IMR-90 (cell line): Measurements from ENCODE around the genes KLHL20 and CACYBP.

DNA sequence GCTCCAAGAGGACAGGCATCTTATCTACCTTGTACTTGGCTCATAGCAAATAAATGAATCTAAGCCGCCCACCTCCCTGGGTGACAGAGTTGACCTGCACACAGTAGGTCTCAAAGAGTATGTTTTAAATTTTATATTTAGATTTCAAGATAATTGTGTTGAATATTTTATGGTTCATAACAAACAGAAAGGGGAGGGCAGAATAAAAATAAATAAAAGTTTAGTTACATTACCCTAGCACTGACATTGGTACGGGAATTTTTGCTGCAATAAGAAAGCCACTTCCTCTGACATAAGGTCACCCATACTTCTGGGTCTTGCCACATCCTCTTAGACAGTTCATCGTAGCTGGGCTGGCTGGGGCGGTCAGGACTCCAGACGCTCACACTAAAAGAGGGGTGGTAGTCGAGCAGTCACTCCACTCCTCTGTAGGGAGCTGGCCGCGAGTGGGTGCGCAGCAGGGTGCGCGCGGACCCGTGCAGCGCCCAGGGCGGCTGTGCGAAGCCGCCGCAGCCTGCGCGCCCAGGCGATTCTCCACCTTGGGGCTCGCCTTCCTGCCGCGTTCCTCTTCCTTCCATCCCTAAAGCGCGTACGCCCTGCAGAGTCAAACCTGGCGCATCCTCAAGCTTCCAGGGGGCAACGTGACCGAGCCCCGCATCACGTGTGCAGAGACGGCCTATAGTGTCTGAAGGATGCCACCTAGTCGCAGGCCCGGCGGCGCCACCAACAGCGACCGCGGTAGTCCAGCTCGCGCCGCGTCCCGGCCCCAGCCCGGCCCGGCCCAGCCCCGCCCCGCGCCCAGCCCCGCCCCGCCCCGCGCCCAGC is 524 bp upstream of the PRDX6 start:
- RRBS = 1% methylated on average over 17 of the region's 54 CpGs
CAGE:
- cytosol, long polyA plus RNA = no peak
- long polyA plus RNA = no peak
- nucleus, long polyA plus RNA = no peak

- RRBS = no CpG with 5 or more reads among the region's 7 CpGs
CAGE:
- cytosol, long polyA plus RNA = no peak
- long polyA plus RNA = no peak
- nucleus, long polyA plus RNA = no peak
Measured at GRCh38 chr1:173637465-173638155, 2.5 kb downstream of the TEX50 start.

GRCh38 chr1:173714693-173715842 is at the start of gene KLHL20:
TSS of gene KLHL20 (plus strand) at chr1:173714981.
- RRBS = 2% methylated on average over 12 of the region's 53 CpGs
CAGE:
- cytosol, long polyA plus RNA = no peak
- long polyA plus RNA = no peak
- nucleus, long polyA plus RNA = no peak

- RRBS = 1% methylated on average over 3 of the region's 9 CpGs
CAGE:
- cytosol, long polyA plus RNA = no peak
- long polyA plus RNA = no peak
- nucleus, long polyA plus RNA = no peak
Measured at GRCh38 chr1:173823790-173824062, 747 bp upstream of the DARS2 start.

DNA sequence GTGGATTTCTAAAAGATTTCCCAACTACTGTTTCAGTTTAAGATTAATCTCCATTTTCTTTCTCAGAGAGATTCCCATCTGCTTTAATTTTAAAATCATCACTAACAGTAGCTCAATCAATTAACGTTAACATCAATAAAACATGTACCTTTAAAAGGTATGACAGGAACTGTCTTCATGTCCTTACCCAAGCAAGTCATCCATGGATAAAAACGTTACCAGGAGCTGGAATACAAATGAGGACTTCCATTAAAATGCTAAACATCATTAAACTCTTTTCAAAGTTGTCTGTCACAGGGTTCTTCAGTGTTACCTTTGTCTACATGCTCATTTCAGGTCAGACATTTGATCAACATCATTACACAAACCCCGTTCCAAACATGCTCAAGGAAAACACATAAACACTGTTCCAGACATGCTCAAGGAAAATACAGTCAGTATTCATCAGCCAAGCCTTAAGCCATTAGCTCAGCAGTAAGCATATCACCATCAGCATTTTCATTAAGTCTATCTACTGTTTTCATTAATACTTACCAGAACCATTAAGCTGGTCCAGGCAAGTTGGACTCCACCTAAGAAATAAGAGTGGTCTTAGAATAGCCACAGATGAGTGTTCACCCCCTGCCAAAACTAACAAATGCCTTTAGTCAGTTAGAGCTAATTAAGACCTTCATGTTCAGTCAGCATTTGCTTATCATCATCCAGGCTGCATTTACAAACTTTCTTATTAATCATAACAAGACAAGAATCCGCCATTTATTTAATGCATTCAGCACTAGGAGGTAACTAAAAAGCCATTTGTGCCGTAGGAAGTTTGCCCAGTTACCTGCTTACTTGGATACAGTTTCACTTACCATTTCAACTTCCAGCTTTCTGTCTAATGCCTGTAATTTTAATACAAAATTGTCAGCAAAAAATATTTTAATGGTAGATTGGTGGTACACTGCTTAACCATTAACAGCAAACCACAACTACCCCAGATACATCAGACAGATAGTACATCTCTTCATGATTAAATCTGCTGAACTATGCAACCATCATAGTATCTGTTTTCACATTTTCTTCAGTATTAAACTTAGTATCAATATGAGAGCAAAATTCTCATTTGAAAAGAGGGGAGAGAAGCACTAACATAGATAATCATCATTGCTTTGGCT is 2.5 kb upstream of the ZBTB37 start:
- RRBS = no CpG with 5 or more reads among the region's 5 CpGs
CAGE:
- cytosol, long polyA plus RNA = no peak
- long polyA plus RNA = no peak
- nucleus, long polyA plus RNA = no peak

- RRBS = 94% methylated on average over 2 of the region's 7 CpGs
CAGE:
- cytosol, long polyA plus RNA = no peak
- long polyA plus RNA = no peak
- nucleus, long polyA plus RNA = no peak
Measured at GRCh38 chr1:173960876-173961294, 43.8 kb upstream of the SERPINC1 start.

DNA sequence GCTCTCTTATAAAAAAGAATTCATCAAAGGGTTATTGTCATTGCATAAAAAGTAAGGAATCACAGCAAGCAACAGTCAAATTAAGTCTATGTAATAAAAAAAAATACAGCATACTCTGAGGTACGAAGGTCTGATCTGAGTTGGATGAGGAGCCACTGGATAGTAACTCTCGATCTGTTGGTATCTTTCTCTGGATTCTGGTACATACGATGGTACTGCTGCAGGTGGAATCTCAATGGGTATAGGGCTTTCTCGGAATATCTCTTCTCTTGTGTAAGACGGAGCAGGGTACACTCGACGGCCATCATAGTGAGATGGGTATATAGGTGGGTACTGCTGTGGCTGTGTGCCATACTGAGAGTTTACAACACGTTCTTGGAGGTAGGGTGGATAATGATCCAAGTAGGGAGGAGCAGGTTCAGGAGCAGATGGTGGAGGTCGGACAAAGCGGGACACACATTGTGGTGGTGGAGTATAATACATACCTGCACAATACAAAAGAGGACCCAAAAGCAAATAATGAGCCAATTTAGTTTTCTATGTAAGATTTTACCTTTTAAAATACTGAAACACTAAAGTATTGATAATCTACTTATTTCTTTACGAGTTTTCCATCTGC is 44.6 kb upstream of the SERPINC1 start:
- RRBS = no CpG with 5 or more reads among the region's 11 CpGs
CAGE:
- cytosol, long polyA plus RNA = no peak
- long polyA plus RNA = no peak
- nucleus, long polyA plus RNA = no peak

DNA sequence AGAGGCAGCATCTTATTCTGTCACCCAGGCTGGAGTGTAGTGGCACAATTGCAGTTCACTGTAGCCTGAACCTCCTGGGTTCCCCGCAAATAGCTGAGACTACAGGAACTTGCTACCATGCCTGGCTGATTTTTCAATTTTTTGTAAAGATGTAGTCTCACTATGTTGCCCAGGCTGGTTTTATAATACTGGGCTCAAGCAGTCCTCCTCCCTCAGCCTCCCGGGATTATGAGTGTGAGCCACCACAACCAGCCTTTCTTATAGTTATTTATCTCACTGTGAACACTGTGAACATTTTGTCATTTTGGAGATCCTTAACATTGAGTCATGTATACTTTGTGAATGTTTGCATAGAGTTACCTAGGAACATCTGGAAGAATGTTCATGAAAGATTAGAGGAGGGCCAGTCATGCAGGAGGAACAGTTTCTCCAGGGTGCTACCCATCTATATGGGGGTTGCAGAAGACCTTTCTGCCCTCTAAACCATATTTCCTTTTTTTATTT is 127.1 kb upstream of the CACYBP start:
- RRBS = no CpG with 5 or more reads among the region's 2 CpGs
CAGE:
- cytosol, long polyA plus RNA = no peak
- long polyA plus RNA = no peak
- nucleus, long polyA plus RNA = no peak

- RRBS = no CpG with 5 or more reads among the region's 7 CpGs
CAGE:
- cytosol, long polyA plus RNA = no peak
- long polyA plus RNA = no peak
- nucleus, long polyA plus RNA = no peak
Measured at GRCh38 chr1:174938414-174939192, 61.1 kb upstream of the CACYBP start.

GRCh38 chr1:174999500-175000468 is at the start of gene CACYBP:
TSS of gene CACYBP (plus strand) at chr1:174999947.
- RRBS = 1% methylated on average over 9 of the region's 103 CpGs
CAGE:
- cytosol, long polyA plus RNA = start-site peak on the plus strand at chr1:174999931-175000120, 1,307 and 1,448 reads in 2 replicates
- long polyA plus RNA = start-site peak on the plus strand at chr1:174999935-175000119, 1,190 and 1,307 reads in 2 replicates
- nucleus, long polyA plus RNA = no peak

DNA sequence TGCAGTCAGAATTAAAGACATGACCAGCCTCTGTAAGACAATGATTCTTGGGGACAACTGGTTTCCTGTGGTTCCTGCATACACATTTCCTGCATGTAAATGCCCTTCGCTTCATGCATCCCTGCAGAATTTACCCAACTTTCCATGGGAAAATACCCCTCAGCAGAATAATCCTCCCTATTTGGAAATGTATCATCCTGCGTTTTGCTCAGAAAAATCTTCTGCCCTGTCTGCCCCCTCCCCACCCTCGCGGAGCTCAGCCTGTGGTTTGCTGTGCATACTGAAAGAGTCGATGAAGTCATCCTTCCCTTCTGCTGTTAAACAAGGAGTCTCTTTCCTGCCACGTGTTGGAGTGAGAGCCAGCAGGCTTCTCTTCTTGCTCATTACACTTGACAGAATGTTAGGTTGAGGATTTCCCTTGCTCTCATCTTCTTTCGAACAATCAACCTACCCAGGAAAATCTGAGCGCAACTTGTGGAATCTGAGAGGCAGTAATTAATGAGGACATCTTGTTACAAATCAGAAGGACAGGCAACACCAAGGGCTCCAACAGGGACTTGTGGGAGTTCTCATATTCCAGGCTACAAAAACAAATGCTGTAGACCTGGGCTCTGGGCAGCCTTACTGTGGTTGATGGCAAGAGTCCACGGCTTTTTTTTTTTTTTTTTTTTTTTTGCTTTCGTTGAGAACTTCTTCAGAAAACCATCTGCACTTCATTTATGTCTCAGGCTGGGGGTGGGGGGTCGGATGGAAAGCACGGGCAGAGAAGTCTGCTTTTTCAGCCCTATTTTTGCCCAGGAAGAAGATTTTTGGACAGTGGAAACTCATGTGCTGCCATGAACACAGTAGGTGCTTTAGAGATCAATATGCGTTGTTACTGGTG is 4.9 kb downstream of the TNN start:
- RRBS = no CpG with 5 or more reads among the region's 13 CpGs
CAGE:
- cytosol, long polyA plus RNA = no peak
- long polyA plus RNA = no peak
- nucleus, long polyA plus RNA = no peak

GRCh38 chr1:175221790-175222224 is 29.2 kb upstream of the KIAA0040 start:
- RRBS = no CpG with 5 or more reads among the region's 6 CpGs
CAGE:
- cytosol, long polyA plus RNA = no peak
- long polyA plus RNA = no peak
- nucleus, long polyA plus RNA = no peak

DNA sequence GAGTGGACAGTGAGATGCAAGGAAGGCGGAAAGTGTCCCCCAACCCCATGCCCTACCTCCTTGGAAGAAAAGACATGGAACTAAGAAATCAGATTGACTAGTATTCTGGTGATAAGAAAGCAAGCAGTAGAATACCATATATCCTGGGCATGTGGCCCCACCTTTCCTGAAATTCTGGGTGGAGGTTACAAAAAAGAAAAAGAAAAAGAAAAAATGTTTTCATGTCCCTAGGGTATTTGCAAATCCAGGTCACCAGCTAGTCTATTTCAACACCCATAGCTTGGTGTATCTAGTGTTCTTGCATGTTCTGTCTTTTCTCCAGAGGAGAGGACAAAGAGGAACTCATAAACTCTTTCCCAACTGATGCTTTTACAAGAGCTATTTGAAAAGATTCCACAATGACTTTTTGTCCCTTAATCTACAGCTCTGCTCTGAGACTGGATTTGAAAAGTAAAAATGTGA is 126.4 kb upstream of the KIAA0040 start:
- RRBS = no CpG with 5 or more reads among the region's 1 CpG
CAGE:
- cytosol, long polyA plus RNA = no peak
- long polyA plus RNA = no peak
- nucleus, long polyA plus RNA = no peak

GRCh38 chr1:175969464-175969999 is 226.1 kb upstream of the TNR start:
- RRBS = no CpG with 5 or more reads among the region's 2 CpGs
CAGE:
- cytosol, long polyA plus RNA = no peak
- long polyA plus RNA = no peak
- nucleus, long polyA plus RNA = no peak

- RRBS = no CpG with 5 or more reads among the region's 10 CpGs
CAGE:
- cytosol, long polyA plus RNA = no peak
- long polyA plus RNA = no peak
- nucleus, long polyA plus RNA = no peak
Measured at GRCh38 chr1:176007102-176007447, 200.0 kb downstream of the COP1 start.

GRCh38 chr1:176206033-176206937 is 801 bp downstream of the COP1 start:
- RRBS = 1% methylated on average over 23 of the region's 54 CpGs
CAGE:
- cytosol, long polyA plus RNA = no peak
- long polyA plus RNA = no peak
- nucleus, long polyA plus RNA = no peak

DNA sequence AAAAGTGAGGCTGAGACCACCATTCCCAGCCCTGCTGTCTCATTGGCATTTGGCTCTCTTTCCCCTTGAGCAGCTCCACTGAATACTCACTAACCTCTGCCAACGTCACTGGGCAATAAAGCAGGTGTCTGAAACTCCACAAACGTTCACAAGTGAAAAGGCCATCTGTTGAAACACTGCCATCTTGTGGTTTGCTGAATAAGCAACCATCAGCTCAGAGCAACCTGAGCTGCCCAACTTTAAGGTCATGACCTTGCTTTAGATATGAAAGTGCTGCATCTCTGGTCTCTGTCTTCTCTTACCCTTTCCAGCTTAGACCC is 228.6 kb downstream of the PAPPA2 start:
- RRBS = no CpG with 5 or more reads among the region's 2 CpGs
CAGE:
- cytosol, long polyA plus RNA = no peak
- long polyA plus RNA = no peak
- nucleus, long polyA plus RNA = no peak

GRCh38 chr1:176692623-176693086 is 229.7 kb downstream of the PAPPA2 start:
- RRBS = no CpG with 5 or more reads among the region's 1 CpG
CAGE:
- cytosol, long polyA plus RNA = no peak
- long polyA plus RNA = no peak
- nucleus, long polyA plus RNA = no peak

DNA sequence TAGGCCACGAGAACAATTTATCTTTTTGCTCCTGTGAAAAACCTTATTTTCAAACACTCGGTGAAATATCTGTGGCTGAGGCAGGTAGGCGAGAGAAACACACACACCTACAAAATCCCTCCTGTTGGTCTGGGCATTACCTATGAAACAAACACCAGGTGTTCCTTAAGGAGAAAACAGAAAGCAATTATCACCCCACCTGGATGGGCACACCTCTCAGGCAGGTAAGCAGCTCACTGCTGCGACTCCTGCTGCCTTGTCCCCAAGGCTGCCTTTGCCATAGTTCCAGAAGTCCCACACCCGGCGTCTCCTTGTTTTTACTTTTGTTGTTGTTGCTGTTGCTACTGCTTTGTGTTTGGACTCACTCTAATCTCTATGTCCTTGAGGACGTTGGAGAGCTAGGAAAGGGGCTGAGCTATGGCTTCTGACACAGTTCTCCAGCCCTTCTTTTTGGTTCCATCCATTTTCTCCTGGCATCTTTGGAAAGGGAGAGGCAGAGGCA is 271.0 kb downstream of the ASTN1 start:
- RRBS = no CpG with 5 or more reads among the region's 7 CpGs
CAGE:
- cytosol, long polyA plus RNA = no peak
- long polyA plus RNA = no peak
- nucleus, long polyA plus RNA = no peak

GRCh38 chr1:177256418-177256924 is 85.7 kb downstream of the BRINP2 start:
- RRBS = no CpG with 5 or more reads among the region's 11 CpGs
CAGE:
- cytosol, long polyA plus RNA = no peak
- long polyA plus RNA = no peak
- nucleus, long polyA plus RNA = no peak